Epithelial cell of alveolus of lung (primary cell): ENCODE measurements around a stretch of chr12.

DNA sequence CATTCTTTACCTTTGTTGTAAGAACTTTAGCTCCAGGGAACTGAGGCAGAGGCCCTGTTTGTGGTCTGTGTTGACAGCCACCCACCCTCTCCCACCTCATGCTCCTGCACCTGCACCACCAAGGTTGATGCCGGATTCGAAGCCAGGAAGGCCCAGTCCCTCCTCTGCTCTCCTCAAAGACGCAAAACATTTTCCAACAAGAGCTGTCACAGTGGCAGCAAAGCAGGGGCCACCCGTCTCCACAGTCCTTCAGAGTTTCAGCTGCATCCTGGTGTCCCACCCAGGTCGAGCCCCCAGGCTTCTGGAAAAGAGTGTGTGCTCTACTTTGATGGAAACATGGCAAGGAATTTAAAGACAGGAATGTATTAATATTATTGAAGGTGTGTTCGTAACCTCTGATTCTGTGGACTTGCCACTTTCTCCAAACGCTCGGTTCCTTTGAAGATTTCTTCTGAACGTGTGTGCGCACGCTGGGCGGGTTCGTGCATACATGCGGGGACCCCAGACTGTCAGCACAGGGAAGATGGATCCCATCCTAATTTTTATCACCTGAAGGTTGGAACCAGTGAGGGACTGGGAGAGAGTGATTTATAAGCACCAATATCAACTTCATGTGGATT, 37.3 kb downstream of the MMAB start:
- RAMPAGE, long total RNA, result no peak
- RRBS, result no CpG with 5 or more reads among the region's 14 CpGs

- RAMPAGE, long total RNA, result no peak
- RRBS, result no CpG with 5 or more reads among the region's 33 CpGs
Measured at GRCh38 chr12:109588443-109589532, 15.2 kb downstream of the MVK start.

DNA sequence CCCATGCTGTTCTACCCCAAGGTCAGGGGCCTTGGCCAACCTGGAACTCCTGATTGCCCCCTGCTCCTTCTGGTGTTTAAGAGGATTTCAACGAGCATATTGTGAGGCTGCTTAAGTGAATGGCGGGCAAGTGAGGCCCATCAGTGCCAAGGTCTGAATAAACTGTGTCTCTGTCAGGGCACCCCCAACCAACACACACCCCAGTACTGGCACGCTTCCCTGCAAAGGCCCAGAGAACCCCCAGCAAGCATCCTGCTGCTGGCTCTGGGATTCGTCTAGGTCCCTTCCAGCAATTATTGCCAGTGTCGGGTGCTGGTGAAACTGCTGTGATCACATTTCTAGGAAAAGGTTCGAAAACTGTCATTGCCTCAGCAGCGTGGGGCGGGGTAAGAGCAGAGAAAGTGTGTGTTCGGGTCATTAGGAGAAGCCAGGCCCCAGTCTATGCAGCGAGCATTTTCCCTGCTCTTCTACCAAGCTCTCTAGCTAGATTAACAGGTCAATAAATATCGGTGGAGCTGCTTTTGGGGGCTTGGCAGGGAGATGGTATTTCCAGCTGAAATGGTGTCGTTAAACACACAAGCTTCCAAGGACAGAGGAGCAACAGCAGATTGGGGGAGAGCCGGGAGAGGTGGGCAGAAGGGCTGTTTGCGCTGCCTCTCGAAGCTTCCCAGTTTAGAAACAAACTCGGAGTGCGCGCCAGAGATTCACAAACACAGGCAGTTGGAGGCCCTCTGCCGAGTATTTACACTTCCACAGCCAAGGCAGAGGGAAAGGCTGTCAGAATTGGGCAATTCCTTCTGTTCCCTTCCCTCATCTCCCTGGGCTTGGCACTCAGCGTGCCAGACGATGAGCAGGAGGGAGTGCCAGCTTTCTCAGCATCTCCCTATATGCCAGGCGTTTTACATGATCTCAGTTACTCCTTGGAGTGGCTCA, 2.6 kb downstream of the FAM222A start:
- RAMPAGE, long total RNA, result no peak
- RRBS, result no CpG with 5 or more reads among the region's 22 CpGs

GRCh38 chr12:109721213-109721865, 7.7 kb downstream of the FAM222A start:
- RAMPAGE, long total RNA, result no peak
- RRBS, result no CpG with 5 or more reads among the region's 12 CpGs

- RAMPAGE, long total RNA, result no peak
- RRBS, result no CpG with 5 or more reads among the region's 2 CpGs
Measured at GRCh38 chr12:109754024-109754272, 40.3 kb downstream of the FAM222A start.

DNA sequence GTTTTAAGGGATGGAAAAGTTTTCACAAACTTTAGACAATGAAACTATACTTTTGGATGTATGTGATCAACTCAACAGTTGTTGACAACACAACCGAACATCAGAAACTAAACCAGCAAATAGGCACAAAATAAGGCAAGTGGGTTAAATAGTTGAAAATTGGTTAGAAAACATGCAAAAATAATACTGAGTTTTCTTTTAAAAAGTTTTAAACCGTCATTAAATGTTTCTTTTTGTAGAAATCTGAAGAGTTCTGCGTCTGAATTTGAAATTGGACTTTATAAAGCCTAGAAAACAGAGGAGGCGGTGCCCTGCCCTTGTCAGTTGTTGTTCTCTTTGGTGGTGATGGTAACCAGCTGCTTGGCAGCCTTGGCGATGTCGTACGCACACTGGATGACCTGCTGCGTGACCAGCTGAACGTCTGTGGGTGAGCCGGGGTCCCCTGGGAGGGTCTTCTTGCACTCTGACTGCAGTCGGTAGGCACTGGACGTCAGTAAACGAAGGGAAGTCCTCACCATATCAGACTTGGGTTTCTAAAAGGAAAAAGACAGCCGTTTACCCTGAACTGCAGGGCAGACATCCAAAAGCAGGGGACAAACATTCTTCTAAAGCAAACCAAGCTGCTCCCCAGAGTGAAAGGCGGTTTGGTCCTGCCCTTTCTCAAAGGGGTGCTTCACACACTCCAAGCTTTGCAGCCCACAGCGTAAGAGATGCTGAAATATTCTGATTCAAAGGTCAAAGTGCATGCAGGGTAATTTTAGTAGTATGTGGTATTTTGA, 32.8 kb downstream of the TCHP start:
- RAMPAGE, long total RNA, result no peak
- RRBS, result no CpG with 5 or more reads among the region's 16 CpGs

- RAMPAGE, long total RNA, result no peak
- RRBS, result no CpG with 5 or more reads among the region's 2 CpGs
Measured at GRCh38 chr12:109949041-109949548, 47.1 kb downstream of the GIT2 start.

DNA sequence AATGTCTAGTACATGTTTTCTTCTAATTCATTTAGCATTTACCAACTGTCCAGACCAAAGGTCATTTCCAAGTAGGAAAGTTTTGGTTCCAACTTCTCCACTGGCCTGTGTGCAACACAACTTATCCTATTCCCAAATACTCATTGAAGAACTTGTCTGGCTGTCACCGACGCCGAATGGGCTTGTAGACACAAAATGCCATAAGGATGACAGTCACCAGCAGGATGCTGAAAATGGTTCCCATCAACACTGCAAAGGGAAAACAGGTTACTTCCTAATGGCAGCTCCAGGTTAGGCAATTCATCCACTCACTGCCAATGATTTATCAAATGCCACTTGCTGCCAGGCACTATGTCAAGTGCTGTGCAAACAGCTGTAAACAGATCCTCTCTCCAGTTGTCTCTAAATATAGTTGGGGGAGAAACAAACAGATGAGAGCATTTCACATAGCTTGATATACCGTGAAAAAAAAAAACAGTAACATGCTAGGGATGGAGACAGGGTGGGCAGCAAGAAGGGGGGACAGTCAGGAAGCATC, 6.0 kb downstream of the C12orf76 start:
- RAMPAGE, long total RNA, result no peak
- RRBS, result no CpG with 5 or more reads among the region's 4 CpGs

DNA sequence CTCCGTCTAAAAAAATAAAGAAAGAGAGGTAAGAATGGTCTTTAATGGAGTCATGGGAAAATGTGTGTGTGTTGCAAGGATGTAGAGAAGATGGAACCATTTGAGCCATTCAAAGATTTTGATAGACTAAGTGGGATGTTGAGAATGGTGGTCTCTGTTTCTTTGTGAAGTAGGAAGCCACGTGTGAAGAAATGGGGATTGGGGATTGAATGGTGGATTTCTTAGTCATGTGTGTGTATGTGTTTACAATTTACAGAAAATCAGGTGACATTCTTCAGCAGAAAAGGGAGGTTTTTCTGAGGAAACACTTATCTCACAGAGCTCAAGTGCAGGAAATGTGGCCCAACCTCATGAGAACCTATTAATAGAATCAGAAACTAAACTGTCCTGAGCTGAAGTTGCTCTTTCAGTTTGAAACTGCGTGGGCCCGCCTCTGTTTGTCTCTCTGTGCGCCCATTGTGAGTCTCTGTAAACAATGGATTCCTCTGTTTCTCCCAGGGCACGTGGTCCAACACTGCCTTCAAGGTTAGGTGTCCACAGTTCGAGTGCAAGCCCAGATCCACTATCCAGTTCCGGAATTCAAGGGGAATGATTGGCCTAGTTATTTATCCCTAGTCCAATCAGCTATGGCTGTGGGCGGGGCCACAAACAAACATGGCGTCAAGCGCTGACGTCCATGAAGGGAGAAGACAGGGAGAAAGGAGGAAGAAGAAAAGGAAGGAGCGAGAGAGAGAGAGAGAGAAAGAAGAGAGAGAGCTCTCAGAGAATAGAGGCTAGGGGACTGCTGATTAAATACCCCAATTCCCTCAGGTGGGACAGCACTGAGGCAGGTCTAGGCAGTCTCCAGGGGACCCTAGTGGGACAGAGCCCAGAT, 31.2 kb upstream of the C12orf76 start:
- RAMPAGE, long total RNA, result no peak
- RRBS, result no CpG with 5 or more reads among the region's 13 CpGs

DNA sequence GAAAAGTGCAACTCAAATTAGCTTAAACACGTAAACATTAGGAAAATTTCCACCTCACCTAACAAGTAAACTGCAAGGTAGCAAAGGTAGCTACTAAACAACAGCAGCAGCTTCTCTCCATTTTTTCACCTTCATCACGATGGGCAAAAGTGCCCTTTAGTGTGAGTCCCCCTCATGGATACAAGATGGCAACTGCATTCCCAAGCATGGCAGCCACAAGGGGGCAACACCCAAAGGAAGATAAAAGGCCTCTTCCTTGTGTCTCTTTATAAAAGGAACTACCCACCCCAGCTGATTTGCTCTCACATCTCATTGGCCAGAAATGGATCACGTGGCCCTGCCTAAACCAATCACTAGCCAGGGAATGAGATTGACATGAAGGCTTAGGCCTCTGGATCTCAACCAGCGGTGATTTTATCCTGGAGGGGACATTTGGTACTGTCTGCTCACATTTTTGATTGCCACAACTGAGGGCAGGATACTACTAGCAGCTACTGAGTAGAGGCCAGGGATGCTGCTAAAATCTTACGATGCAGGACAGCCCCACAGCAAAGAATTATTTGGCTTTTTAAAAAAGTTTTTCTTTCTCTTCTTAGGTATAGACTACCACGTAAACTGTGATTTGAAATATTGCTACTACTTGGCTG, 21.9 kb upstream of the IFT81 start:
- RAMPAGE, long total RNA, result no peak
- RRBS, result no CpG with 5 or more reads among the region's 6 CpGs

DNA sequence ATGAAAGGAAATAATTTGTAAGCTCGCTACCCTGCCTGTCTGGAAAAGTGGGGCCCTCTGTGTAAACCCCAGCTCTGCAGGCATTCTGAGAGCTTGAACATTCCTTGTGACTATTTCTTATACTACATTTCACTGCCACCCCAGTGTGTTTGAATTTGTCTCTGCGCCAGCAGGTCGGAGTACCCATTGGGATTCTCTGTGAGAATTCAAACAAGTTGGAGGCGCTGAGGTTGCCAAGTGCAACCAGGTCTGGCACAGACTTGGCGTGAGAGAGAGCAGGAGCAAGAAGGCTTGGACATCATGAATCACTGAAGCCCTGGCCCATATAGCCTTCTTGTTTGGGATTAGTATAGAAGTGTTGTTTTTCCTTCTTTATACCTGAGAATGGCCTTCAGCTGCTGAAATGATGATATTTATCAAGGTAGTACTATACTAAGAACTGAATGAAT, 33.0 kb upstream of the ATP2A2 start:
- RAMPAGE, long total RNA, result no peak
- RRBS, result no CpG with 5 or more reads among the region's 5 CpGs

DNA sequence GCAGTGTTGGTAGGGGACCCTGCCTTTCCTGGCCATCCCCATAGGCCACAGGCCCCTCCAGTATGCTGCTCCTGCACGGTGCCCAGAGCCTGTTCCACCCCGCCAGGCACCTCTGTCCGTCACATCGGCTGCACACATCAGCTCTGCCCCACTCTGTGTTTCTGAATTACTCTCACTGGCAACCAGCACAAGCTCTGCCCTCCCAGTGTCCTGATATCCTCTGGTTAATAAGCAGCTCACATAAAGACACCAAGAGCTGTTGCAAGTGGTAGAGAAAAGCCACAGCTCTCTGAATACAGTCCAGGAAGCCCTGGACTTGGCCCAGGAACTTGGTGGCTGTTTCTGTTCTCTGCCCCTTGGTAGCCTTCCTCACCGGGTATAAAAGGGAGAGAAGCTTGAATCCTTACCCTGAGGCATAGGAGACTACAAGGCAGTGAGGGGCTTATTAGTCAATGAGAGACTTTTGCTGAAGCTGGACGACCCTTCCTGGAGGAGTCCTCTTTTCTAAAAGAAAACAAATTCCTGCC, 31.2 kb upstream of the ATP2A2 start:
- RAMPAGE, long total RNA, result no peak
- RRBS, result no CpG with 5 or more reads among the region's 6 CpGs

DNA sequence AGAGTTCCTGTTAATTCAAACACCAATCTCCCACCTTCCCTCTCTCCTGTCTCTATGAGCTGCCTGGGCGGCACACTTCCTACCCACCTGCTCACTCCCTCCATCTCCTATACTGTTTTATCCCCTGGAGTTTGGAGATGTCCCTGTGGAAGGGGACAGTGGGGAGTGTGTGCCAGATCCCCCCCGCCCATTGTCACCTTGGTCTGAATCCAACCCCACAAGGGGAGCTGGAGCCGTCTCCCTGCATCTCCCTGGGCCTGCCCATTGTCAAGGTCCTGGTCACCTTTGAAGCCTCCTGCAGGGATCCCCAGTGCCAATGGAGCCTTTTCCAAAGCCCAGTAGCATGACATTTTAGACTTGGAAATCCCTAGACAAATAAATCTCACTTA, 30.7 kb upstream of the ATP2A2 start:
- RAMPAGE, long total RNA, result no peak
- RRBS, result no CpG with 5 or more reads among the region's 3 CpGs

- RAMPAGE, long total RNA, result no peak
- RRBS, result no CpG with 5 or more reads among the region's 9 CpGs
Measured at GRCh38 chr12:110266812-110267618, 14.0 kb upstream of the ATP2A2 start.

GRCh38 chr12:110308122-110308496, 27.1 kb downstream of the ATP2A2 start:
- RAMPAGE, long total RNA, result no peak
- RRBS, result no CpG with 5 or more reads among the region's 3 CpGs

GRCh38 chr12:110320602-110321157, 39.6 kb downstream of the ATP2A2 start:
- RAMPAGE, long total RNA, result no peak
- RRBS, result no CpG with 5 or more reads among the region's 10 CpGs

DNA sequence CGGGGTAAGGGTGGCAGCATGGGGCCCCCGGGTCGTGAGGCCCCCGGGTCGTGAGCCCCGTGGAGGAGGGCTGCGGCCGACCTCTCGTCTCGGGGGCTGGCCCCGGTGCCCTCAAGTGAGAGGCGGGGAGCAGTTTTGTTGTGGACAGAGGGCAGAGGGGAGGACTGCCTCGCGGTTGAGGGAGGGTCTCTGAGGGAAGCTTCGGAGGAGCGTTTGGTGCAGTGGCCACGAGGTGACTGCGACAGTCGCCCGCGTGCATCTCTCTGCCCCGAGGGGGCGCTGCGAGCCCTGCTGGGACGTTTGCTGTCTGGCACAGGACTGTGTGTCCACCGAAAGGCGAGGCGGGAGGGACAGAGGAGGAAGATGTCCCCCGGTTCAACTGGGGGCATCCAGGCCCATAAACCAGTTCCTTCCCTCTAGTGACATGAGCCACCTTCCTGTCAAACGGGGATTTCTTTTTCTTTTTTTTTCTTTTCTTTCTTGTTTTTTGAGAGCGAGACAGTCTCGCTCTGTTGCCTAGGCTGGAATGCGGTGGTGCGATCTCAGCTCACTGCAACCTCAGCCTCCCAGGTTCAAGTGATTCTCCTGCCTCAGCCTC, 489 bp downstream of the FAM216A start:
- RAMPAGE, long total RNA, result no peak
- RRBS, result 2% methylated on average over 9 of the region's 34 CpGs

DNA sequence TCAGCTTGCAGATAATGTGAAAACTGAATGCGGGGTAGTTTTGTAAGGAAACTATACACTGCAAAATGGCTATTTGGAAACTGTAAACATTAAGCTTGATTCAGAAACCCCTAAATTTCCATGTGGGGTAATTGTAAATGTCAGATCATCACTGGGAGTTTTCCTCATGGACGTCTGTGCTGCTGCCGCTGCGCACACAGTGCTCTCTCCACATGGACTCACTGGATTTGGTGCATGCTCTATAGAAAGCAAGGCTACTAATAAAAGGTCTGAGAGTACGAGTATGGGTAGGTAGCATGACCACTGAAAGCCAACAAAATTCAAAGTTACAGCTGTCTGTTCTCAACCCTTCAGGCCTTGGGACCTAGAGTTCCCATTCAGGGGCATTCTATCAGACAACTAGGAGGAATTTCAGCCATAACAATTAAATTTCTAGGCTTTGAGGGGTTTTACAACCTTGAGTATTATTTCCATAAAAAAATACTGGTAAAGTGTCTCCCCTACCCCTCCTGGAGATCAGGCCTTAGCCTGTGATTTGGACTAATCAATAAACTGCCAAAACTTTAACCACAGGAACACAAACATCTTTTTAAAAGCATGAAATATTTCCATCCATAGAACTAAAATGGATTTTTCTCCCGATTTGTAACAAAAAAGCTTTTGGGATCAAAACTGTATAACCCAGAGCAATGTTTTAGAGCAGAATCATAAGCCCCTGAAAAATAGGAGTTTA, 33.8 kb downstream of the RAD9B start:
- RAMPAGE, long total RNA, result no peak
- RRBS, result no CpG with 5 or more reads among the region's 6 CpGs

- RAMPAGE, long total RNA, result no peak
- RRBS, result no CpG with 5 or more reads among the region's 7 CpGs
Measured at GRCh38 chr12:110542762-110543358, 40.3 kb downstream of the PPTC7 start.

DNA sequence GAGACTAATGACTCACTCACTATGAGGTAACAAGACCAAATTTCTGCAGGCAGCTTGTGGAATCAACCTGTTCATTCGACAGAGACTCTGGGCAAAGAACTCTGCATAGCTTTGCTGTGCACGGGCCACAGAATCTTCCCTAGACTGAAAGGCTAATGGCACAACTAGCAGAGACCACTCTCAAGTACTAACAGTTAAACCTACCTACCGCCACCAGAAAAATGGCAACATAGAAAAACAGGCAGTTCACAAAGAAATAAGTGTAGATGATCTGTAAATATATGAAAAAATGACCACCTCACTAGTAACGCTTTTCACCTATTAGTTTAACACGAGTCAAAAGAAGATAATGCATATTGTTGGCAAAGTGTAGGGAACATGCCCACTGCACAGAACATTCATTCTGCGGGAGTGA, 36.5 kb downstream of the PPTC7 start:
- RAMPAGE, long total RNA, result no peak
- RRBS, result no CpG with 5 or more reads among the region's 6 CpGs